A375 (cell line): Measurements from ENCODE around the gene PTPA.

DNA sequence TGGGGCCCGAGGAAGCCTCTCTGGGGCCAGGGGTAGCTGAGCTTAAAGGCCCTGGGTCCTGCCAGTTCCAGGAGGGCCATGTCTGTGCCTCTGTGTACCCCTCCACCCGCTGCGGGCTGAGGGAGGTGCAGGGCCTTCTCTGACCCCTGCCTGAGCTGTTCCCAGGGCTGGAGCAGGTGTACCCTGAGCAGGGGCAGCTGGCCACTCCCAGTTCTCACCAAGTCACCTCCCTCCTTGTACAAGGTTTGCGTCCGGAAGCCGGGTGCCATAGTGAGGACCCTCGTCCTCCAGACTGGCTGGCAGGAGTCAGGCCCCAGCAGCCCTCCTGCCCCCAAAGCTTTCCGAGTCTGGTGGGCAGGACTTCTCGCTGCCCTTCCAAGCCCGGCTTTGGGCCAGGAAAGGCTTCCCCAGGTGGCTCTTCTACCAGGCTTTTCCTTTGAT, 9.2 kb upstream of the ENDOG start:
- RAMPAGE, long total RNA = no peak

GRCh38 chr9:128829004-128829672, 456 bp downstream of the SPOUT1 start:
- RAMPAGE, long total RNA = no peak

GRCh38 chr9:128883642-128884693, 2.0 kb downstream of the LRRC8A start:
- RAMPAGE, long total RNA = no peak

DNA sequence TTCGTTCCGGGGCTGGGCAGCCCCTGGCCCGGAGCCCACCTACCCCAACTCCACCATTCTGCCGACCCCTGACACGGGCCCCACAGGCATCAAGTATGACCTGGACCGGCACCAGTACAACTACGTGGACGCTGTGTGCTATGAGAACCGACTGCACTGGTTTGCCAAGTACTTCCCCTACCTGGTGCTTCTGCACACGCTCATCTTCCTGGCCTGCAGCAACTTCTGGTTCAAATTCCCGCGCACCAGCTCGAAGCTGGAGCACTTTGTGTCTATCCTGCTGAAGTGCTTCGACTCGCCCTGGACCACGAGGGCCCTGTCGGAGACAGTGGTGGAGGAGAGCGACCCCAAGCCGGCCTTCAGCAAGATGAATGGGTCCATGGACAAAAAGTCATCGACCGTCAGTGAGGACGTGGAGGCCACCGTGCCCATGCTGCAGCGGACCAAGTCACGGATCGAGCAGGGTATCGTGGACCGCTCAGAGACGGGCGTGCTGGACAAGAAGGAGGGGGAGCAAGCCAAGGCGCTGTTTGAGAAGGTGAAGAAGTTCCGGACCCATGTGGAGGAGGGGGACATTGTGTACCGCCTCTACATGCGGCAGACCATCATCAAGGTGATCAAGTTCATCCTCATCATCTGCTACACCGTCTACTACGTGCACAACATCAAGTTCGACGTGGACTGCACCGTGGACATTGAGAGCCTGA, 13.3 kb upstream of the PHYHD1 start:
- RAMPAGE, long total RNA = no peak

DNA sequence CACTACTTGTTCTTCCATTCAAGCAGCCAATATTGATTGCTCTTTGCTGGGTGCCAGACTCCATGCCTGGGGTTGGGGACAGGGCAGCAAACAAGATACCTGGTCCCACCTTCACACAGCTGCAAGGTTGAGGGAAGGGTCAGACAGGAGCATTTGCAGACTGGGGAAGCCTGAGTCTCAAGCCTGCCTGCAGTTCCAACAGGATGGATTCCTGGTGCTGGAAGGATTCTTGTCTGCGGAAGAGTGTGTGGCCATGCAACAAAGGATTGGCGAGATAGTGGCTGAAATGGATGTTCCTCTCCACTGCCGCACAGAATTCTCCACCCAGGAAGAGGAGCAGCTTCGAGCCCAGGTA, 6.0 kb downstream of the PHYHD1 start:
- RAMPAGE, long total RNA = no peak

- RAMPAGE, long total RNA = no peak
Measured at GRCh38 chr9:129110832-129111798, at the start of gene PTPA. PTPA (plus strand) TSS chr9:129111415.

DNA sequence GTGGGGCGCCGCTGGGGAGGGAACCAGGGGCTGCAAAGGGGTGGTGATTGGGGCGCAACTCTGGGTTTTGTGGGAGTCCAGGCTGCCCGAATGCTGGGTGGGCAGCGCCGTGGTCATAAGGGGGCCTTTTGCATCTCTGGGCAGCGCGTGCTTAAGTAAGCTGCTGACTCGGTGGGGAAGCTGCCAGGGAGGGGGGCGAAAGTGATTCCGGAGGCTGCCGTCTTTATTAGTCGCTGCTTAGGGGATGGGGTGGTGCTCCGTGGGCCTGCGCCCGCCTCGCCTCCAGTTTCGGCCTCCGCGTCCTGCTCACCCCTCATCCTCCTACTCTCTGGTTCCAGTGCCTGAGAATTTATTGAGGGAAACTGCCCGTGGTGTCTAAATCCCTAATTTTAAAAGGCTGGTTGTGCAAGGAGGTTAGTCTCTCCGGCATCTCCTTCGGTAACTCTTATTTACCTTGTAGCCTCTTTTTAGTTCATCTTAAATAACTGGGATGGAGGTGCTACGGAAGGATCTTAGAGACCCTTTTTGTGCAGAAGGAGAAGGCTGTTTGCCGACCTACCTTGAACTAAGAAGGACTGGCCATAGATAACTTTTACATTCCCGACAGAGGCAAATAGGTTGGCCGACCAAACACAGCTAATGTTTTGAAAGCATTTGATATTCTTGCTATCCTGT, 721 bp downstream of the PTPA start:
- RAMPAGE, long total RNA = no peak

- RAMPAGE, long total RNA = no peak
Measured at GRCh38 chr9:129114672-129115020, 3.4 kb downstream of the PTPA start.

GRCh38 chr9:129161249-129161672, 16.8 kb downstream of the IER5L start:
- RAMPAGE, long total RNA = no peak

GRCh38 chr9:129167827-129168532, 10.1 kb downstream of the IER5L start:
- RAMPAGE, long total RNA = no peak

- RAMPAGE, long total RNA = no peak
Measured at GRCh38 chr9:129182115-129182531, 4.1 kb upstream of the IER5L start.

DNA sequence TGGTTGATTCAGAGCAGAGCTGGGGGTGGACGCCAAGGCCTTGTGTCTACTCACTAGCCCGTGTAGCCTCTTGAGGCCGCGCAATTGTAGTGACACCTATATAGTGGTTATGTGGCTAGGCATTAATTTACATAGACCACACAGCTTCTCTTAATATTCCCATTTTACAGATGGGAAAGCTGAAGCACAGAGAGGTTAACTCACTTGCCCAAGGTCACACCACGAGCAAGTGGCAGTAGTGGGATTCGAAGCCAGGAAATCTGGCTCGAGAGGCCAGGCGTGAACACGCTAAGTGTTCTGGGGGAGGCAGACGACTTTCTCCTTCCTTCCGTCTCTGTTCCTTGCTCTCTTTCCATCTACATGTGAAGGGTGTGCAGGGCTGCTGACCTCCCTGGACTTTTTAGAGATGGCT, 49.7 kb upstream of the IER5L start:
- RAMPAGE, long total RNA = no peak

DNA sequence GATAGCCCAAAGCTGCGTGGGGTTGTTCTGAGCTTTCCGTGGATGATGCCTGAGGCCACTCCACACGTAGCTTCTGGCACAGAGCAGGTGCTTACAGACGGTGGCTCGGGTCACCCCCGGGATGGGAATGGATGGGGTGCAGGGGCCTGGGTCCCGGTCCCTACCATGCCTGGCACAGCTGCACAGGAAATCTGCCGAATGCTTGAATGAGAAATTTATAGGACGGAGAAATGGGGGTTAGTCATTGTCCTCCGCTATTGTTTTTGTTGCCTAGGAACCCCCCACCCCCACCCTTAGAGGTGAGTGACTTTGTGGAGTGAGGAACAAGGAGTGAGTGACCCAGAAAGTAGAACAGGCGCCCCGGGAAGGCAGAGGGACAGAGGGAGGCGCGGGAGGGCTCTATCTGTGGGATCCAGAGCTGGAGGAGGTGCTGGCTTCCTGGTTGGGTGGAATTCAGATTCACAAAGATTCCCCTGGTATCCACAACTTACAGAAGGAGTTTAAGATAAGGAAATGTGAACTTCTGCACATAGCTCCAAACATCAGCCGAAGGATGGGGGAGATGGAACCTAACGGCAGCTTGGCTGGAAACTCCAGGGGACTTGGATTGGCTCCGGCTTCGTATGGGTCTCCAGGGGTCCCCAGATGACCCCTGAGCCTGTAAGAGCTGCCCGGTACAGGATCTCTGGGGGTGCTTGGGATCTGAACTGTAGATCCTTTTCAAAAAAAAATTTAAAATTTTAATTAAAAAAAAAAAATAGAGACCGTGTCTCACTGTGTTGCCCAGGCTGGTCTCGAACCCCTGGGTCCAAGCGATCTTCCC, 68.5 kb upstream of the IER5L start:
- RAMPAGE, long total RNA = no peak

DNA sequence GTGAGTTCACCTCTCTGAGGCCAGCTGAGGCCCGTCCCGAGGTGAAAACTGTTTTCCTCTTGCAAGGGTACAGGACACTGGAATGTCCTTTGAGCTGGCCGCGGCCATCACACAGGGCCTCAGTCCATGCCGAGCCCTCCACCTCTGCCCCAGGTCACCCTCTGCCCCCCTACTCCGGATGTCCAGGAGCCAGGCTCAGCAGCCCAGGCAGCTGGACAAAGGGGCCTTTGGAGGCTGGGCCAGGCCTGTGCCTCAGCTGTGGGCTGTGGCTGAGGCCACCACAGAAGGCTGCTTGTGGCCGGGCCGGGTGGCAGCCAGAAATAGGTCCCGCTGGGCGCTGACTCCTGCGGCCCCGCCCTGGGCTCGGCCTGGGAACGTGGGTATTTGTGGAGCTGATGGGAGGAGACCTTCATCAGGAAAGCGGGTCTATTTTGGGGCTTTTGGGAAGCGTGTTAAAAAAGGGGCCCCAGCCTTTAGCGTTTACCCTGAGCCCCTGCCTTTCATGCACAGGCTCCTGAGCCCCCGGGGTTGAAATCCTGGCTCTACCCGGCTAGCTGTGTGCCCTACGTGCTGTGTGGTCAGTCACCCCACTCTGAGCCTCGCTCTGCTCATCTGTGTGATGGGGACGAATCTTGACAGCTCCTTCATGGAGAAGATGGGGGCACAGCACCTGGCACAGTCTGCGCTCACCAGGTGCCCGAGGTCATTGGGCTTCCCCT, 75.1 kb upstream of the IER5L start:
- RAMPAGE, long total RNA = no peak

DNA sequence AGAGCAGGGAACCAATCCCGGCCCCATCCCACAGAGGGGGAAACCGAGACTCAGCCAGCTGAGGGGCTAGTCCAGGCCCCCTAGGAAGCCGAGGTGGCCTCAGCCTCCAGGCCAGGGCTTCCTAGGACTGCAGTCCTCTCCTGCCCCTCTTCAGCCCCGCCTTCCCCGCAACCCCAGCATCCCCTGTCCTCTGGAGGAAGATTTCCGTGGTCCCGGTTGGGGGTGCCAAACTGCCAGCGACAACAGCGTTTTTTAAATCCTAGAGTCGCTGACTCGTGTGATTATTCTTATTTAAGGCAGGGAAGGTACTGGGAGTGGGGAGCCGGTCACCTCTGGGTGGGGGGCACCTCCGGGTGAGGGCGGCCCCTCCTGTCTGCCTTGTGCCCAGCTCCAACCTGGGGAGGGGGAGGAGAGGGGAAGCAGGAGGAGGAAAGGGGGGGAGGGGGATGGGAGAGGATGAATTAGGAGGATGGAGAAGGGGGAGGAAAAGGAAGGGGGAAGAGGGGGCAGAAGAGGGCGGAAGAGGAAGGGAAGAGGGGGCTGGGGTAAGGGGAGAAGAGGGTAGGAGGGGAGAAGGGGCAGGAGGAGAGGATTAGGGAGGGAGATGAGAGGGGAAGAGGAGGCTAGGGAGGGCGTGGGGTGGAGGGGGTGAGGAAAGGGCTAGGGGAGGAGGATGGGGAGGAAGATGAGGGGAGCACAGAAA, 173.1 kb upstream of the IER5L start:
- RAMPAGE, long total RNA = no peak

DNA sequence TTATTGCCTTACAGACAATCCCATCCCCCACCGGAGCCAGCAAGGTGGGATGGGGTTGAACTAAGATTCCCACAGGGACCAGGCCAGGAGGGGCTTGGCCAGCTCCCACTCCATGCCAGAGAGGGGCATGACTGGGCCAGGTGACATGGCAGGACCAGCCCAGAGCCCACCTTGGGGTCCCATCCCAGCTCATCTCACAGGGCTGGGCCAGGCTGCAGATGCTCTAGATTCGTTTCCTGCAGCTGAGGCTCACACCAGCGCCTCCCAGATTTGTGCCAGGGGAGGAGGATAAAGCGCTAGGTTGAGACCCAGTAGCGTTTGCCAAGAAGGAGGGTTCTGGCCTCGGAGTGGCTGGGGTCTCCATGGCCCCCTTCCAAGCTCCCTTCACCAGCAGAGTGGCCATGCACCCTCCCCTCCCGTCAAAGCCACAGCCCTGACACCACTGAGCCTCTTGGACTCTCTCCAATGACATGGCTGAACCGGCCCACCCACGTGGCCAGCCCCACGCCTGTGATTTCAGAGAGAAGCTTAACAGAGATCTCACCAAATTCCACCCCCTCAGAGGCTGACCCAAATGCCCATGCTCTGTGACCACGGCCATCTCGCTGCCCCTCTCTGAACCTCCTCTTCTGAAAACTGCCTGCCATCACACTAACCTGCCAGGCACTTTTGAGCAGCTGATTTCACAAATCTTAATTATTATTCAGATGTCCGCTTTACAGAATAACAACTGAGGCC, 155.9 kb downstream of the C9orf50 start:
- RAMPAGE, long total RNA = no peak

DNA sequence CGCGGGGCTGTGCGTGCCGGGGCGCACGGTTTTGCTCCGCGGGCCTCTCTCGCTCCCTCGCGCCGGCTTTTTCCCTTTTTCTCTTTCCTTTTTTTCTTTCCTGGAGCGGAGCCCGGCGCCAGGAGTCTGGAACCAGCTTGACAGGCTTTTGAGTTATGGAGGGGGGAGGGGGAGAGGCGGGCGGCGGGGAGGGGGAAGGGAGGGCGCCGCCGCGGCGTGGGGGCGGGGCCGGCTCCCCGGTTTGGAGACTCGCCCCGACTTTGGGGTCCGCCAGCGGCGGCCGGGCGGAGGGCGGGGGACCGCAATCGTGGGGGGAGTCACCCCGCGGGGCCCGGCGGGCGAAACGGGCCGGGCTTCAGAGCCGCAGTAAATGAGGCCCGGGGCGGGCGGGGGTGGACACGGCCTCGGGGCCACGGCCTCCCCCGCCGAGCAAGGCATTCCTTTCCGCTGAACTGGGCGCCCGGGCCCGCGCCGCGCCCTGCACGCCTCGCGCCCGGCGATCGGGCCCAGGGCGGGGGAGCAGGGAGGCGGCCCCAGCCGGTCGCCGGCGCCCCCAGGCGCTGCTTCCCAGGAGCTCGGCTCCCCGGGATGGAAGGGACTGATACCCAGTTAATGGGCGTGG, 138.3 kb downstream of the C9orf50 start:
- RAMPAGE, long total RNA = no peak

GRCh38 chr9:129487649-129487942, 133.3 kb downstream of the C9orf50 start:
- RAMPAGE, long total RNA = no peak

DNA sequence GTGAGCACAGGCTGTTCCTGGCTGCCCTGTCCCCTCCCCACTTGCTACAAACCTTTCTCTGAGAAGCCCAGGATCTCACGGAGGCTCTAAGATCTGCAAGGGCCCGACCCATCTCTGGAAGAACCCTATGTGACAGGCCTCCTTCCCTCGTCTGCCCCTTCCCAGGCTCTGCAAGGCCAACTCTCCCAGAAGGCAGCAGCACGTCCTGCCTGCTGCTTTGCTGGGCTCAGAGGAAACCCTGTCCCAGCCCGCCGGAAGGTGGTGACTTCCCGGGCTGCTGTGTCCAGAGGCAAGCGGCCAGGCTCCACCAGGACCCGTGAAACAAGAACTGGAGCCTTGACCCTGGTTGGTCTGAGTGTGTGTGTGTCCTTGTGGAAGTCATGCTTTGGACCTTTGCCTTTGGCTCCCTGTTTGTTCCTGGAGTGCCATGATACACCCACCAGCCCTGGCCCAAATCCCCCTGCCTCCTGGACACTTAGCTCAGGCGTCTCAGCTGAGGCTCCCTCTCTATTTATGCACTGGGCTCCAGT, 72.4 kb downstream of the C9orf50 start:
- RAMPAGE, long total RNA = no peak

DNA sequence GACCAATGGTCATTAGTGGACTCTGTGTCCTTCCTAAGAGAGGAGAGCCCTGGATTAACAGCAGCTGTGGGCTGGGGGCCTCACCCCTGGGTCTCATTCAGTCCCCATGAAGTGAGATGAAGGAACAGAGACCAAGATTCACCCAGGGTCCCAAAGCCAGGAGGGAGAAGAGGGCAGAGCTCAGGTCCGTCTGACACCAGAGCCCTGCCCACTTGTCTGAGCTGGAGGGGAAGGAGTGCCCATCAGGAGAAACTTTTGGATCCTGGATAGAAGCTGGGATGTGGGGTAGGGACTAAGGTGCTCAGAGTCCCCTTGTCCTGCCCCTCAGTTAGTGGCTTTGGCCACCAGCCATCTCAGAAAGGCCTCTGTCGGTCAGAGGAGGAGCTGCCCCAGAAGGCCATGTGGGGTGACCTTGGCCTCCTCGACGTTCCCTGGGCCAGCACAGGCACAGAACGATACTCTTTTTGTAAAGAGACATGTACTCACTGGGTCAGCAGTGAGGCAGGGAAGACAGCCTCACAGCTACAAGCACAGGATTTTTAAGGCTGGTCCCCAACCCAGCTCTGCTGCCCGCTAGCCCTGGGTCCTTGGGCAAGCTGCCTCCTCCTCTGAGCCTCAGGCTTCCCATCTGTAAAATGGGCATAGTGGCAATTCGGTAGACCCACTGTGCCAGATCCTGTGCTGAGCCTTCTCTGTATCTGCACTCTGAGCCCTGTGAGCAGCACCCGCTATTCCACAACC, 49.5 kb downstream of the C9orf50 start:
- RAMPAGE, long total RNA = no peak